Measurements from ENCODE around the genes DSC2, RNF125 and MEP1B.

DNA sequence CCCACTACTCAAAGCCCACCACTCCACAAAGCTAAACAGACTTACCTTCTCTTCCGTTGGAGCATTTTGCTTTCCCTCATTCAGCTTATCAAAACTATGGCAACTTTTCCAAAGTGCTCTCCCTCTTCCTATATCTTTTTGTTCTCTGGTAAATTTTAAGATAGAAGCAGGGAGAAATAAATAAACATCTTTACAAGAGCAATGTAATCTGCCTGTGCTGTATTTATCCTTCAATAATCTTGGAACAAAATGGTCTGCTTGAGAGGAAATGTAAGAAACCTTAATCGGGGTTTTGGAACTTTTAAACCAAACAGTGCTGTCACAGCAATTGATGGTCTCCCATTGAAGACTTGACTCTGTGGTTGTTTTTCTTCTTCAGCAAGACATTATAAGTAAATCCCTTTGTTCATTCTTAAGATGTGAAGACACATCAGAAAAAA, 360.1 kb downstream of the DSC3 start:
- PRO-cap = no peak
- RAMPAGE, long total RNA, 2 experiments = no peak in any of the 2 experiments

DNA sequence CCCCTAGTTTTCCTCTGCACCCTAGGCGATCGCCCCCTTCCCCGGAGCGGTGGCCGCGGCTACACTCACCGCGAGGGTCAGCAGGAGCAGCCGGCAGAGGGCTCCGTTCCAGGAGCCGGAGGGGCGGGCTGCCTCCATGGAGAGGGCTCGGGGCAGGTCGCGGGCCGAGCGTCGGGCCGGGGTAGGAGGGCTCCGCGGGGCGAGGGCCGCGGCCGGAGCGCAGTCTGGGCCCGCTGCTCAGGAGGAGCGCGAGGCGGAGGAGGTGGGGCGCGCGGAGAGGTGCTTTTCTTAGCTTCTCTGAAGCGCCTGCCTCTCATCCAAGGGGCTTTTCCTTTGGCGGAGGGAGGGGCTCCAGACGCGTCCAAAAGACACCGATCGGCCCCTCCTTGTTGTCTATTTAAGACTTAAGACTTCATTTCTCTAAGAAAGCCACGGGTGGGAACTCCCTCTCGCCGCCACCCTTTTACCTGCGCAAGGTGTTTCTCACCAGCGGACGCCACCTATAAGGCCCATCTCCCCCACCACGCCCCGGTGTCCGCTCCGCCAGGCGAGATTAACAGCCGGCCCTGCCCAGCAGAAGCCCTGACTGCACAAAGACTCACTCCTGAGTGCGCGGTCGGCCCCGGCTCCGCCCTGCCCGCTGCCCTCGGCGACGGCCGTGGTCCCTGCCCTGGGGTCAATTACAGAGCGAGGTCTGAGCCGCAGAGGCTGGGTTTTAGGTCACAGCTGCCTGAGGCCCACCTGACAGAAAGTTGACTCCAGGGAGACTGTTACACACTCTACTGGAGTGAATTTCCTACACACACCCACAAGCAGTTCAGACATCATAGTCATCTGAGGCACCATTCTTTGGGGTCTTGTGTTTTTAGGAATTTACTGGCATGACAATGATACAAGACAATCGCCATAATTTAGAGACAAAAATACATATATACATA, at the start of gene DSC2:
Gene DSC2 (minus strand): TSS at position 588 of the 938 bp plus-strand sequence.
- PRO-cap = unidirectional peak, minus-strand start at position 588 of the sequence
- RAMPAGE, long total RNA, 2 experiments = start-site peak on the minus strand in 2 of 2 experiments, centred at positions 122 to 511 of the sequence, 15 to 19 reads per replicate

DNA sequence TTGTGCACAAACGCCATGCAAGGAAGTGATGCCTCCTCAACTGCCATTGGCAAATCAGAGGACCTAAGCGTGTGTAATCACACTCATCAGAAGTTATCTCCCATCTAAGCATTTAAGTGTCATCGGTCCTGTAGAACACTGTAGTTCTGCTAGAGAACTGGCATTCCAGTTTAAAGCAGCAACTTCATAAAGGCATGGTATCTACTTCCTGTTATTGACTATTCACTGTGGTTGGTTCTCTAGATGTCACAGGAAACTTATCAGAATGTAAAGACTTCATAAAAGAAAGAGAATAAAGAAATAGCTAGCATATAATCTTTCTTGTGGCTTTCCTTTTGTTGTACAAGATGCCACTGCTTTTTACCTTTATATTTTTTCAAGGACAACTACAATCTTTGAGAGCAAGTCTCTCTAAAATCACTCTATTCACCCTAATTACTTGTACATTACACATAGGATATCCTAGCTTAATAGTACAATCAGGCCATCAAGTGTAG, 492 bp upstream of the DSC1 start:
- PRO-cap = no peak
- RAMPAGE, long total RNA, 2 experiments = no peak in any of the 2 experiments

GRCh38 chr18:31241596-31242552, 76.1 kb upstream of the DSG1 start:
- PRO-cap = no peak
- RAMPAGE, long total RNA, 2 experiments = no peak in any of the 2 experiments

- PRO-cap = no peak
- RAMPAGE, long total RNA, 2 experiments = no peak in any of the 2 experiments
Observed at GRCh38 chr18:31429622-31430114, 17.9 kb upstream of the DSG3 start.

DNA sequence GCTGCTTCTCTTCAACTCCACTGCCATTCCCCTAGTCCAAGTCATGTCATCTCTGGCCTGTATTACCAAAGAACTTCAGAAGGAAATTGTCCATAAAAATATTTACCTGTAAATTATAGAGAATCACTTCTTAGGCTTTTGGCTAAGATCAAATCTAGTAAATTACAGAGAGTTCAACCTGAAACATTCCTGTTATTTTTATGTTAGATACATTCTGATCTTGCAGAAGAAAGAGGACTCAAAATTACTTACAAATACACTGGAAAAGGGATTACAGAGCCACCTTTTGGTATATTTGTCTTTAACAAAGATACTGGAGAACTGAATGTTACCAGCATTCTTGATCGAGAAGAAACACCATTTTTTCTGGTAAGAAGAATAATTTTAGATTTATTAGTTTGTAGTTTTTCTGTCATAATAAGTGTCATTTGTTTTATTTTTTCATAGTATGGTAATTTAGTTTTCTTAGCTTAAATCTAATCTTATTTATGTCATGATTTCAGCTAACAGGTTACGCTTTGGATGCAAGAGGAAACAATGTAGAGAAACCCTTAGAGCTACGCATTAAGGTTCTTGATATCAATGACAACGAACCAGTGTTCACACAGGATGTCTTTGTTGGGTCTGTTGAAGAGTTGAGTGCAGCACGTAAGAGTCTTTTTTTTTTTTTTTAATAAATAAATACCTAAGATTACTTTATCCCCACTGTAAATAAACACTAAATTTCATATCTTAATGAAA, 22.8 kb downstream of the DSG2 start:
- PRO-cap = no peak
- RAMPAGE, long total RNA, 2 experiments = no peak in any of the 2 experiments

DNA sequence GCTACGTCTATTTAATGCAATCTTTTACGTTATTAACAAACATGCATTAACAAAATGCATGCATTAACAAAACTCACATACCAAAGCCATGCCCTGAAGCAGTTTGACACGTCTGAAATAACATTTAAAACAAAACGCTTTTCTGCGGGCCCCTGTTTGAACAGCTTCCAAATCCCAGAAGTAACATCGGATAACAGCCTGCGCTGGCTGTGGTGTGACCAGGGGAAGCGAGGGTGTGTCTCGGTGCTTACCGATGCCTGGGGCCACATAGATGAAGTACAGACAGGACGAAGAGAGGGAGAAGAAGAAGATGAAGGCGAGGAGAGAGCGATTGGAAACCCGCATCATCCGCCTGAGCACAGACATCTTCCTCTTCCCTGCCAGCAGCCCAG, 324 bp downstream of the B4GALT6 start:
- PRO-cap = no peak
- RAMPAGE, long total RNA, 2 experiments = no peak in any of the 2 experiments

DNA sequence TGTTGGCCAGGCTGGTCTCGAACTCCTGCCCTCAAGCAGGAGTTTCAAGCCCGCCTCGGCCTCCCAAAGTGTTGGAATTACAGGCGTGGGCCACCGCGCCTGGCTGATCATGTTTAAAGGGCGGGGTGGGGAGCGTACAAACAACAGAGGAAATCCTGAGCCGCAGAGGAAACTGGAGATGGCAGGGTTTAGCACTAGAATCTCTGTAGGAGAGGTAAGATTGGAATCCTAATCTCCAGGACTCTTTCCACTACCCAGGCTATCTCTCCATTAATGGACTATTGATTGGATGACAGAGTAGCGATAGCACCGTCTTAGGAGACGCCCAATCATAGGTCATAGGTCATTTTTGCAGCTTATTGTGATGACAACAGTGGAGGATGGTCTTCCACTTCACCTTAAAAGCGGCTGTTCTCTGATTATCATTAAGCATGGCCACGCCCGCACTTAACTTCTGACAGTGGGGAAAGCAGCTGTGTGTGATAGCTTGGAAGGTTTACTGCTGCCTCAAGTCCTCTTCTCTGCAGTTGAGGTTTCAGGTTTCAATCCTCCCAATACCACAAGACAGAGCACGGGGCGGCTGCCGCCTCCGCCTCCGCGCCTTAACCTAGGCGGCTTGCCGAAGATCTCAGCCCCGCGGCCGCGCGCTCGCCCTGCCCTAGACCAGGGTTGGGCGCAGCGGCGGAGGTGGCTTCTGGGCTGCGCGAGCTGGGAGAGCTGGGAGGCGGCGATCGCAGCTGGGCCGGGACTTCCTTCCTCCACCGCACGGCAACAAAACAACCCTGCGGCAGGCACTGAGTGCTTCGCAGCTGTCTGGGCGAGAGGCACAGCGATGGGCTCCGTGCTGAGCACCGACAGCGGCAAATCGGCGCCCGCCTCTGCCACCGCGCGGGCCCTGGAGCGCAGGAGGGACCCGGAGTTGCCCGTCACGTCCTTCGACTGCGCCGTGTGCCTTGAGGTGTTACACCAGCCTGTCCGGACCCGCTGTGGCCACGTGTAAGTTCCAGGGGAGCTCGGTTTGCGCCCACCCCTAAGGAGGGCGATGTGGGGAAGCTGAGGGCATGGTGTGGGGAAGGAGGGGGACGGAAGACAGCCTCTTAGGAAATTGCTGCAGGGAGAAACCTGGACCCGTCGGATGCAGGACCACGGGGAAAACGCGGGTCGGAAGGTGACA, at the start of gene RNF125:
Gene RNF125 (plus strand): TSS at position 794 of the 1,174 bp plus-strand sequence.
- PRO-cap = unidirectional peak, plus-strand start at position 165 of the sequence; unidirectional peak, plus-strand start at position 562 of the sequence; unidirectional peak, plus-strand start at position 661 of the sequence; bidirectional peak, plus-strand start at position 806 of the sequence, minus-strand start at position 776 of the sequence
- RAMPAGE, long total RNA, 2 experiments = start-site peak on the plus strand in 2 of 2 experiments, centred at positions 667 to 793 of the sequence, 26 to 58 reads per replicate

- PRO-cap = no peak
- RAMPAGE, long total RNA, 2 experiments = no peak in any of the 2 experiments
Observed at GRCh38 chr18:32087068-32087468, 4.6 kb upstream of the RNF138 start.

- PRO-cap = no peak
- RAMPAGE, long total RNA, 2 experiments = no peak in any of the 2 experiments
Observed at GRCh38 chr18:32189967-32190166, at the start of gene MEP1B. MEP1B (plus strand) TSS chr18:32190039.

DNA sequence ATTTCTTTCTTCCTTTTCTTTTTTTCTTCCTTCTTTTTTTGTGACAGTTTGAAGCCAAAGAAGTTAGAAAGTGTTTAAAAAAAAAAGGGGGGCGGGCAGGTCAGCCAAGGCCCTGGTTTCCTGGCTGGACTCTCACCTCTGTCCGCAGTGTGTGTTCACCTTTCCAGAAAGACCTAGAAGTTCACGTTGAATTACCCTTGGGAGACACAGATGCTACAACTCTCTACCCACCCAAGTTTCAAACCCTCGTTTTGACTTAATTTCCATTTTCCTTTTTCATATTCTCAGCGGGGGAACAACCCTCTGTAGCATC, 19.9 kb downstream of the MEP1B start:
- PRO-cap = no peak
- RAMPAGE, long total RNA, 2 experiments = no peak in any of the 2 experiments

DNA sequence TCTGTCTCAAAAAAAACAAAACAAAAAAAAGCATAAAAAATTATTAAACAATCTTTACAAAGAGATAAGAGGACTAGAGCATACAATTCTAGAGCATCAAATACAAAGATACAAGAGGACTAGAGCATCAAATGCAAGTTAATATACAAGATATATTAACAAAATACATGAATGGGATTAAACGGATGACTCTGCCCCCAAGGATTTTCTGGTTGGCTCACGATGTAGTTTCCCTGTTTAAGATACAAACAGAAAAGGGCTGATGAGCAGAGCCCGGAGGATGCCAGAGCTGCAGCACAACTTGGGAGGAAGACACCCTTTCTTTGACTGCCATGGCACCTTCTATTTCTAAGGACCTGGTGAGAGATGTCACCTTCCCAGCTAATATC, 93.7 kb downstream of the MEP1B start:
- PRO-cap = no peak
- RAMPAGE, long total RNA, 2 experiments = no peak in any of the 2 experiments

- PRO-cap = no peak
- RAMPAGE, long total RNA, 2 experiments = no peak in any of the 2 experiments
Observed at GRCh38 chr18:32346599-32347037, 124.1 kb downstream of the GAREM1 start.

DNA sequence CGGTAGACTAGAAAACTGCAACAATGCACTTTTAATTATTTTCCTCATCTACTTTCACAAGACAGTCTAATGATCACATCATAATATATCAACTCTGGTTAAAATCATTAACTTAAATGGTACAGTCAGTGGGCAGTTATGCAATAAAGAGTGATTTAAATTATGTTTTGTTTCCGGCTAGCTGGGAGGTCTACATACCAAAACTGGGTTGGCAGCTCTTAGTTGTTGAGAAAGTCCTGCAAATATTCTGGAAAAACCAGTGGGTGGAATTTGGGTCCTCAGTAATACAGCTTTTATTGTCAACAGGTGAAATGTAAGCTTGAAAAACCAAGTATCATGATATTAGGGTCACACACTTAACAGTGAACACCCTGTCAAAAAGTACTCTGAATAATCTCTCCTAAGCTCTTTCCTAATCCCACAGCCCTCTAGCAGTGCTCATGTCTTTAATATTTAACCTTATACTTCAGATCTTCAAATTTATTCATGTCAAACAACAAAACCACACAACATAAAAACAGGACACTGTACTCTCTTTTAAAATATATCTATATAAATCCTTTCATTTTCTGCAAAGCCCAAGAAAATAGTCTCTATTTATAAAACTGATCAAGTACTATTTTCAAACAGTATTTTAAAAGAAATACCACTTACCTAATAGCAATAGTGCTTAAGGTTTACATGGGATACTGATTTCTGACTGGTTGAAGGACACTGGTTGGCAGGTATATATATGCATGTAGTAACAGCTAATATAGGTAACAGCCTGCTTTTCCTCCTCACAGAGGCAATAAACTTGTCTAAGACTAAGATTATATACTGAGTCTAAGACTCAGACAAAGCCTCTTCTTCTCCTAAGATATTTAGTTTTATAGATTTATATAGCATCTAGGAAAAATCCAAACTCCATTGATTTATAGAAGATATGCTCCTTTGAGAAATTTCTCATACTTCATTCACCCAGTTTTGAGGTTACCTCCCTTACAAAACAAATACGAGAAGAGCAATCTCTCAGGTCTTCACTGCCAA, 103.8 kb downstream of the GAREM1 start:
- PRO-cap = no peak
- RAMPAGE, long total RNA, 2 experiments = no peak in any of the 2 experiments

- PRO-cap = bidirectional peak, plus-strand start at chr18:32372899, minus-strand start at chr18:32372647
- RAMPAGE, long total RNA, 2 experiments = no peak in any of the 2 experiments
Observed at GRCh38 chr18:32372215-32373127, 98.2 kb downstream of the GAREM1 start.

DNA sequence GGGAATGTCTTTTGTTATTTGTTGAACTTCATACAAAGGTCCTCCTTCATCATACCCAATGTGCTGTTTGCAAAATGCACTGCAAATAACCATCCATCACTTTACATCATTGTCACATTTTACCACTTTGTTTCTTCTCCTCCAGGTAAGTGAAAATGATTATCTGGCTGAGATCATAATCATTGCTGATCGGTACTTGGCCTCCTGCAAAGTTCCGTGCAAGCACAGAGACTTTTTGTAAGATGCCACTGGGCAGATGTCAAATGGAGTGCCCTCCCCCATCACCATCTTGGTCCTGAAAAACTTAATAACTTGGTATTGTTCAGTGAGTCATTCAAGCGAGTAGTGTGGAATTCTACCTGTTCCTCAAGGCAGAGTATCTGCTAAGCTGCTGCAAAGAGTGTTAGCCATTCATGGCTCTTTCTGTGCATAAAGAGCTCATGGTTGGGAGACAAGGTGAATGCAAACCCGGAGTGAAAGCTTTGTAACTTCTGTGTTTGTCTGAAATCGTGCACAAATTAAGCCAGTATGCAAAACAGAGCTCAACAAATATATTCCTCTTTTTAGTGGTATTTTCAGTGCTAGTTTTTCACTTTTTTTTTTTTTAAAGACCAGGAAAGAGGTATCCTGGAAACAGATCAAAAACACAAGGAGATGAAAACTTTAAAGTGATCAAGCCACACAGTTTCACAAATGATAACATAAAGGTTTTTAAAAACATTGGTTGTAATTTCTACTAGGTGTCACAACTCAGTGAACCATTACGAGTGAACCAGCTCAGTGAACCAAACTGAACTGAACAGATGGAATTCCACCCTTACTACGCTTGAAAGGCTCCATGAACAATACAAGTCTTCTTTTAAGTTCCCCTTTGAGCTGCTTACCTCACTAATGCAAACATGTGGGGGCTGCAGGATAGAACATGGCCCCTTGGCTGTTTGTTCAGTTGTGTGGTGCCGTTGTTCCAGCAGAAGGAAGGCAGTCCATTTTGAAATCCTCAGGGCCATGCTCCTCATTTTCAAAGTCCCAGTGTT, 30.4 kb upstream of the KLHL14 start:
- PRO-cap = no peak
- RAMPAGE, long total RNA, 2 experiments = no peak in any of the 2 experiments

- PRO-cap = no peak
- RAMPAGE, long total RNA, 2 experiments = no peak in any of the 2 experiments
Observed at GRCh38 chr18:34711063-34711364, 916 bp downstream of the DTNA start.

GRCh38 chr18:34860488-34860992, 150.4 kb downstream of the DTNA start:
- PRO-cap = no peak
- RAMPAGE, long total RNA, 2 experiments = no peak in any of the 2 experiments

DNA sequence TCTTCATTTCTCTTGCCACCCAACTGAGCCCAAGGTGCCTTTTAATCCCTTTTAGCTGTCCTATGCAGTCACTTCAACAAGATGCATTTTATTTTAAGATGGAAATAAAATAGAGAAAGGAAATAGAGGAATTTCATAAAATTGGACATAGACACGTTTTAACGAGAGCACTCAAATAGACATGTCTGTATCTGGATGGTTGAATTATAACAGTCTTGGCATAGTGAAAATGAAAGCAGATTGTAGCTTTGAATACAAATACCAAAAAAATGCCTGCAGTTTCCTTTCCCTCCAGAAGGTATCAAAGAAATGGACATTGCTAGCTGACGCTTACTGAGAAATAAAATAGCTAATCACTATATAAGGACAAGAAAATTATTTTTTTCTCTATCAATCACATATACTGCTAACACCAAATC, 11.5 kb upstream of the MAPRE2 start:
- PRO-cap = no peak
- RAMPAGE, long total RNA, 2 experiments = no peak in any of the 2 experiments

- PRO-cap = no peak
- RAMPAGE, long total RNA, 2 experiments = no peak in any of the 2 experiments
Observed at GRCh38 chr18:35214969-35215267, 25.9 kb upstream of the ZNF397 start.